ReNcell CX (cell line): ENCODE measurements around a stretch of chr14.

GRCh38 chr14:105861636-105862589 lies 335.5 kb downstream of the TMEM121 start:
- PRO-cap, result no peak

- PRO-cap, result no peak
Measured at GRCh38 chr14:106062283-106063005, 536.1 kb downstream of the TMEM121 start.

DNA sequence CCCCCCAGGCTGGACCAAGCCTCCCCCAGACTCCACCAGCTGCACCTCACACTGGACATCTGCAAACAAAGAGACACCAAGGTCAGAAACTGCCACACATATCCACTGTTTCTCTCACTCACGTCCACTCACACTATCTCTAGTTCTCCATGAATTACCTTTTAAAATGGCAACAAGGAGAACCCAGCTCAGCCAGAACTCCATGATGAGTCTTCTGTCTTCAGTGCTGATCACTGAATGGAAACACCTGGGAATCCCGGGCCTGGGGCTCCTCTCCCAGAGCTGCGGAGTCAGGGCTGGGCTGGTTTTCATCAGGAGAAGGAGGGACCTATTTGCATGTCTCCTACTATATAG lies 562.0 kb downstream of the TMEM121 start:
- PRO-cap, result no peak

GRCh38 chr14:106421969-106422402 lies 895.6 kb downstream of the TMEM121 start:
- PRO-cap, result no peak

DNA sequence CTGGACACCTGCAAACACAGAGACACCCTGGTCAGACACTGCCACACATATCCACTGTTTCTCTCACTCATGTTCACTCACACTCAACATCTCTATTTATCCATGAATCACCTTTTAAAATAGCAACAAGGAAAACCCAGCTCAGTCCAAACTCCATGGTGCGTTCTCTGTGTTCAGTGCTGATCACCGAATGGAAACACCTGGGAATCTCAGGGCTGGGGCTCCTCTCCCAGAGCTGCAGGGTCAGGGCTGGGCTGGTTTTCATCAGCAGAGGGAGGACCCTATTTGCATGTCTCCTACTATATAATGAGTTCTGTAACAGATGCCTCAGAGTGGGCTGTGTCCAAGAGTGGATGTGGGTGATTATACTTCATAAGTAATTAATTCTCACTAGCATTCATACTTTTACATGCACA lies 944.2 kb downstream of the TMEM121 start:
- PRO-cap, result no peak